ENCODE measurements around a stretch of chr6.

DNA sequence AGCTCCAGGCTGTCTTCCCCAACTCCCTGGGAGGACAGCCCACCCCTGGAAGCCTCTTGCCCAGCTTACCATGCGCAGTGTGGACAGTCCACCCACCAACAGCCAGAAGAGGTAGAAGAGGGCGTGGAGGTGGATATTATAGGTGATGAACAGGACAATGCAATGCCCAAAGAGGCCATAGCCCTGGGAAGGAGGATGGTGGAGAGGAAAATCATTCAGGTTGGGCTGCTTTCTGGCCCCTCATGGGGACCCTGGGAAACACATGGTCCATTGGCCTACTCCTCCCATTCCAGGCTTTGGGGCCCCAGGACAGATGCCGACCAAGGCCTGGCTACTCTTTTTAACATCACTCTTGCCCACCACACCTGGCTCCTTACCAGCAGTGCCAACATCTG is 2.5 kb upstream of the LRRC73 start:
- PRO-cap = no peak
- RRBS, 2 experiments = no CpG with 5 or more reads among the region's 3 CpGs

DNA sequence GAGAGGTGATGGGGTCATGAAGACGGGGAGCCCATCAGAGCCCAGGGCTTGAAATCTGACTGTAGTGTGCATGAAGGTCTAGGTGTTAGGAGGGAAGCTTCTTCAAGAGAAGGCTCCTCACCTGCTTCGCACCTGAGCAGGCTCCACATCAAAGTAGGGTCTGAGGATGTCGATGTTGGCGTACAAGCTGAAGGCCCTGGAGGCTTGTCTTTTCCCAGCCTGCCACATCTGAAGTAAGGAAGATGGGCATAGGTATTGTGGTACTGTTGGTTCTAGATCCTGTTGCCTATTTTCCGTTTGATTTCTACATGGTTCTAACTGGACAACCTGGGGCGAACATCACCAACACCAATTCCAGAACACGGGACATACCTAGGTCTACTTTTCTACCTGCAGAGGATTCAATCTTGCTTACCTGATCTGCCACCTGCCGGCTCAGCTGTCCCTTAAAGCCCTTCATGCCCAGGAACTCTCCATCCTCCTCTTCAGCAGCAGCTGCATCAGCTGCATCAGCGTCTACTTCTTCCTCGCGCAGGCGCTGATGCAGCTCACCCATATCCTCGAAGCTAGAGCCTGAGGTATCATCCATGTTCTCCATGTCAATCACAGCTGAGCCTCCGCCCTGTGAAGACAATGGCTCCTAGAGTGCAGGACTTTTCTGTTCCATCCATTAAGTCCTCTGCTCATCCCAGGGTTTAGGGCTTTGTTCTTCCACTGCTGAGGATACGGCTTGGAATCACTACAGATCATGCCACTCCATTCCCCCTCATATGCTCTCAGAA is 1.1 kb downstream of the YIPF3 start:
- PRO-cap = no peak
- RRBS, 2 experiments = no CpG with 5 or more reads among the region's 15 CpGs

DNA sequence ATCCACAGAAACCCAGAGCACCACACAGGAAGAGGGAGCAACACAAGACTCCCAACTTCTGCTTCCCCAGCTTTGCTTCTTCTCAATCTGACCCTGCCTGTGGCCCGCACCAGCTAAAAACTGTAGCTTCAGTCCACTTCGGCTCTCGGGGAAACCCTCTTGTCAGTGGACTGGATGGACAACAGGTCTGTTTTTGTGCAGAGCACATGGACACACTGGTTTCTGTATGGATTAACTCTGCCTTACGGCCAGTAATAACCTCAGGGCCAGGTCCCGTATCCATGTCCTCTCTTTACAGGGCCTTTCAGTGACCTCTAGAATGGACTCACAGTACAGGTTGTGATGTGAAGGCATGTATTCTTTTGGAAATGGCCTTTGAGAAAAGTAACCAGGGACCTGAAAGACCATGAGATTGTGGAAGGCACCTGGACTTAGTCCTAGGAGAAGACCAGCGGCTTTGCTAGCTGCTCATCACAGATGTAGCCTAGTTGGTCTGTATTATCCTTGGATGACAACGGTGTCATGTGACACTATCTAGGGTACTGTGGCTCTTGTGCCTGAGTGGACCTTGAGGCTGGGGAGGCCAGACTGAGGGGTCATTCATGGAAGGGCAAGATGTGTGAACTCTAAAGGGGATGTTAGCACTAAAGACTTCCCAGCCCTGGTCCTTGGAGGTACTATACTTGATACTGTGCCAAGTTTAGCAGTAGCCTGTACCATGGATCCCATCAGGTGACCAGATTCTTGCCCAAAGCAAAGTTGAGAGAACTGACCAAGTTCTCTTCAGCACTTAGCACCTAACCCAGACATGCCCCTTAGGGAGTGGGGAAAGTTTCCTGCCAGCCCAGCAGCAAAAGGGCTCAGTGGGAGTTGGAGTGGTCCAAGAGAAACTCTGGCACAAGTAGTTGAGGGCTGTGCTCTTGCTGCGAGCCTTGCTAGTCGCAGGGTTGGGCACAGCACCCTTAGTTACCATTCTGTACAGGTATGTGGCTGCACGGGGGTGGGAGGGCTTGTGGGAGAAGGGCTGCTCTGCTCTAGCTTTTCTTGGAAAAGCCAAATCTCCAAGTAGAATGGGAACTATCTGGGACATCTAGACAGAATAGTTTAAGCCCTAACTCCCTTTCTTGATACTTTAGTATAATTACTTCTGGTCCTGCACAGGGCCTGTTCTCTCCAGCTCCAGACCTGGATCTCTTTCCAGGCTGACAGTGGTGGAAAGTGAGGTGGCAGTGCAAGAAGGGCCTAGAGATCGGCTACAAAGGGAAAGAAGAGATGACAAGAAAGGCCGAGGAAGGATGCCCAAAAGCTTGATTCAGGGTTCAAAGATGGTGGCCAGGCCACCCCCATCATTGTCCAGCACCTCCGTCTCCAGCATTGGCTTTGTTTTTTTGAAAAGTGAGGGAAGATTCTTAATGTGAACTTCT is 6.2 kb downstream of the POLR1C start:
- PRO-cap = no peak
- RRBS, 2 experiments = no CpG with 5 or more reads among the region's 13 CpGs

- PRO-cap = no peak
- RRBS, 2 experiments = no CpG with 5 or more reads among the region's 6 CpGs
These were observed 8.4 kb downstream of the GTPBP2 start for GRCh38 chr6:43620405-43621254.

DNA sequence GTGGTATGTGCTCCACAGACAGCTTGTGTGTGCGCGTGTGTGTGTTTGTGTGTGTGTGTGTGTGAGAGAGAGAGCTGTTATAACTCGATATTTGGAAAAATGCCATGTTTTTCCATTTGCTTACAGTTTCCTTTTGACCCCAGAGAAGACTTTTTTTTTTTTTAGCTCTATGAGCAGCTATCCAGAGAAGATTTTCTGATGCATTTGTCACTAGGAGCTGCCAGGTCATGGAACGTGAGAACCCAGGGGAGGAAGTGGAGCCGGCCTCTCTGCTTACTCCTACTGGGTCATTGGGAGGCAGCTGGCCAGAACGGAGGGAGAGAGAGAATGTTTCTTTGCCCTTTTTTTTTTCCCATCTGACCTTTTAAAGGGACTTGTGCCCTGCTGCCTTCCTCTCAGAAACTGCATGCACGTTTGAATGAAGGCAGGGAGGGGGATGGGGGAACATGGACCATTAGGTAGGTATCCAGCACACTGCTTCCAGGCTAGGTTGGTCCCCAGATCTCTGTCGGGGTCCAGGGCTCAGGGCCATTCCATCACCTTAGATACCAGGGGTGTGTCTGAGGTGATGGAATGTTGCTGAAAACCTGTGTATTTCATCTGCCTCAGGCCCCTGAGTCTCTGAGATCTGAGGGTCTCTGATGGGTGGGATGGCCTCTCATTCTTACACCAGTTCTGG is 11.1 kb upstream of the MRPS18A start:
- PRO-cap = no peak
- RRBS, 2 experiments = no CpG with 5 or more reads among the region's 8 CpGs

DNA sequence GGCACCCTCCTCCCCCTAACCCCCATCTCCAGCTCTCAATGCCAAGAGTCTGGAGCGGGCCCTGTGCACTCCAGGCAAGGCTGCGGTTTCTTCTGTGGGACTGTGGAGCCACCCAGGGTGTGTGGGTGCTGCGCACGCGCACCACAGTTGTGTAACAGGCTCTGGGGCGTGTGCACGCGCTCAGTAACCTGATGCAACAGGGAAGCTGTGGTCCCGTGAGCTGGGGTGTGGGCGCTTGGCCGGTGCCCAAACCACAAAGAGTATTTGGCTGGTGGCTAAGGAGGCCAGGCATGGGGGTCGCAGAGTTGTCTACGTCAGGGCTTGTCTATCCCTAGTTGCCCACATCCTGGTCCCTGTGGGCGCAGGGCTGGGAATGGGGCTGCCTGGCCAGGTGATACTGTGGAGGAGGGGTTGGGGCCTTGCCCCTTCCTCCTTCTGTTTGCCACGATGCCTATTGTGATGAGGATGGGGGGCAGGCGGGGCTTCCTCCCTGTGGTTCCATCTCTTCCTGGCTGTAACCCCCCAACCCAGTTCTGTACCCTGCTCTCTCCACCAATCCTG is 37.6 kb upstream of the MRPS18A start:
- PRO-cap = no peak
- RRBS, 2 experiments = no CpG with 5 or more reads among the region's 16 CpGs

- PRO-cap = no peak
- RRBS, 2 experiments = no CpG with 5 or more reads among the region's 11 CpGs
These were observed 526 bp upstream of the VEGFA start for GRCh38 chr6:43769572-43769797.

DNA sequence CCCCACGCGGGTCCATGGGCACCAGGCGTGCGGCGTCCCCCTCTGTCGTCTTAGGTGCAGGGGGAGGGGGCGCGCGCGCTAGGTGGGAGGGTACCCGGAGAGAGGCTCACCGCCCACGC is 1.3 kb downstream of the VEGFA start:
- PRO-cap = no peak
- RRBS, 2 experiments = 1 to 5% methylated on average over 3 of the region's 13 CpGs

DNA sequence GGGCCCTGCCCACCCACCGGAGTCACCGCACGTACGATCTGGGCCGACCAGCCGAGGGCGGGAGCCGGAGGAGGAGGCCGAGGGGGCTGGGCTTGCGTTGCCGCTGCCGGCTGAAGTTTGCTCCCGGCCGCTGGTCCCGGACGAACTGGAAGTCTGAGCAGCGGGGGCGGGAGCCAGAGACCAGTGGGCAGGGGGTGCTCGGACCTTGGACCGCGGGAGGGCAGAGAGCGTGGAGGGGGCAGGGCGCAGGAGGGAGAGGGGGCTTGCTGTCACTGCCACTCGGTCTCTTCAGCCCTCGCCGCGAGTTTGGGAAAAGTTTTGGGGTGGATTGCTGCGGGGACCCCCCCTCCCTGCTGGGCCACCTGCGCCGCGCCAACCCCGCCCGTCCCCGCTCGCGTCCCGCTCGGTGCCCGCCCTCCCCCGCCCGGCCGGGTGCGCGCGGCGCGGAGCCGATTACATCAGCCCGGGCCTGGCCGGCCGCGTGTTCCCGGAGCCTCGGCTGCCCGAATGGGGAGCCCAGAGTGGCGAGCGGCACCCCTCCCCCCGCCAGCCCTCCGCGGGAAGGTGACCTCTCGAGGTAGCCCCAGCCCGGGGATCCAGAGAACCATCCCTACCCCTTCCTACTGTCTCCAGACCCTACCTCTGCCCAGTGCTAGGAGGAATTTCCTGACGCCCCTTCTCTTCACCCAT is 1.7 kb downstream of the VEGFA start:
- PRO-cap = bidirectional peak, plus-strand start at position 115 of the sequence, minus-strand start at position 148 of the sequence; bidirectional peak, plus-strand start at position 456 of the sequence, minus-strand start at position 408 of the sequence
- RRBS, 2 experiments = 2% methylated on average over 12 to 19 of the region's 63 CpGs

DNA sequence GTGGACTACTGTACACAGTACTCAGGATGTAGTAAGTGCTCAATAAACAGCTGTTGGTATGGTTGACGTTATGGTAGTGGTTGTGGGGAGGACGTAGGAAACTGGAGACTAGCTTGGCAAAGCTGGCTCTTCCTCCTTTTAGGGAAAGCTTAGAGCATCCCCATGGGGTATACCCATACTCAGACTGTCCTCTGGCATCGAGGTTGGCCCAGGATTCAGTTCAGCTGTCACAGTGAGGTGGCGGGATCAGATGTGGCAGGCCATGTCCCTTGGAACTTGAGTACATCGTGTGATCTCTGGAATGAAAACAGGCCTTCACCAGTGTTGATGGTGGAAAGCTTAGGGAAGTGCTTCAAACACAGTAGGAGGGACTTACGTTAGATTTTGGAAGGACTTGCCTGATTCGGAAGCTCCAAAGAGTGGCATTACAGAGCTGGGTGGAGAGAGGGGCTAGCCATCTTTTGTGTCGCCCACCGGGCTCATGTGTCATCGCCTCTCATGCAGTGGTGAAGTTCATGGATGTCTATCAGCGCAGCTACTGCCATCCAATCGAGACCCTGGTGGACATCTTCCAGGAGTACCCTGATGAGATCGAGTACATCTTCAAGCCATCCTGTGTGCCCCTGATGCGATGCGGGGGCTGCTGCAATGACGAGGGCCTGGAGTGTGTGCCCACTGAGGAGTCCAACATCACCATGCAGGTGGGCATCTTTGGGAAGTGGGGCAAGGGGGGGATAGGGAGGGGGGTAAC is 7.1 kb downstream of the VEGFA start:
- PRO-cap = no peak
- RRBS, 2 experiments = no CpG with 5 or more reads among the region's 16 CpGs

DNA sequence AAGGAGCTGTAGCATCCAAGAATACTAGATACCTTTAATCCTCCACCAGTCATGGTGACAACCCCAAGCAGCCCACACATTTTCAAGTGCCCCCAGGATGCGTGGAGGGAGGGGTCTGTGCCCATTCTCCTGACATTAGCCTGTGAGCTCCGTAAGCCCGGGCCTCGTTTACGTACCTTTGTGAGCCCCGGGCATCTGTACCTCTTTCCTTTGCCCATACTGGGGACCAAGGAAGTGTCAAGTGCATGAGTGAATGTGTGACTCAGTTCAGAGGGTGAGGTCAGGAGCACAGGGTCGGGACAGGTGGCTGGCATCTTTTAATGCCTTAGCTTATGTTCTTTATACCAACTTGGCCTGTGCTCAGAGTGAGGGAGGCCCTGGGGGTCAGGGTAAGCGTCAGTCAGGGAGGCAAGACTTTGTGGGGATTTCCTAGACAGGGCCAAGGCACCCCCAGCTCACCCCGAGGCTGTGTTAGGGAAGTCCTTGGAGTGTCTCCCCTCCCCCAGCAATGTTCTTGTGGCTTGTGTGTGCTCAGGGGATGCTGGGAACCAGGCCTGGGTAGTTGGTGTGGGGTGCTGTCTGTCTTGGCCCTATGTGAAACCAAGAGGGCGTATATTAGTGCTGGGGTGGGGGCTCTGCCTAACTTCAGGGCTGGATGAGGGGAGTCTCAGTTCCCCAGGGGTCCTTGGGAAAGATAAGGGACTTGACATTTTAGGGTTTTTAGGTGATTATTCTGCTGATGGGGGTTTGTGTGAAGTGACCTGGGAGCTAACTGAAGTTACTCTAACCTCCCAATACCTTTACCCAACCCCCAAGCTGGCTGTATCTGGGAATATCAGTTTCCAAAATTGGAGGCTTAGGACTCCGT is 13.1 kb downstream of the VEGFA start:
- PRO-cap = no peak
- RRBS, 2 experiments = no CpG with 5 or more reads among the region's 11 CpGs

GRCh38 chr6:43786434-43787316 is 16.7 kb downstream of the VEGFA start:
- PRO-cap = no peak
- RRBS, 2 experiments = no CpG with 5 or more reads among the region's 3 CpGs

GRCh38 chr6:43796675-43797800 is 27.0 kb downstream of the VEGFA start:
- PRO-cap = no peak
- RRBS, 2 experiments = no CpG with 5 or more reads among the region's 12 CpGs

- PRO-cap = no peak
- RRBS, 2 experiments = no CpG with 5 or more reads among the region's 6 CpGs
These were observed 167.5 kb downstream of the VEGFA start for GRCh38 chr6:43937405-43937929.

DNA sequence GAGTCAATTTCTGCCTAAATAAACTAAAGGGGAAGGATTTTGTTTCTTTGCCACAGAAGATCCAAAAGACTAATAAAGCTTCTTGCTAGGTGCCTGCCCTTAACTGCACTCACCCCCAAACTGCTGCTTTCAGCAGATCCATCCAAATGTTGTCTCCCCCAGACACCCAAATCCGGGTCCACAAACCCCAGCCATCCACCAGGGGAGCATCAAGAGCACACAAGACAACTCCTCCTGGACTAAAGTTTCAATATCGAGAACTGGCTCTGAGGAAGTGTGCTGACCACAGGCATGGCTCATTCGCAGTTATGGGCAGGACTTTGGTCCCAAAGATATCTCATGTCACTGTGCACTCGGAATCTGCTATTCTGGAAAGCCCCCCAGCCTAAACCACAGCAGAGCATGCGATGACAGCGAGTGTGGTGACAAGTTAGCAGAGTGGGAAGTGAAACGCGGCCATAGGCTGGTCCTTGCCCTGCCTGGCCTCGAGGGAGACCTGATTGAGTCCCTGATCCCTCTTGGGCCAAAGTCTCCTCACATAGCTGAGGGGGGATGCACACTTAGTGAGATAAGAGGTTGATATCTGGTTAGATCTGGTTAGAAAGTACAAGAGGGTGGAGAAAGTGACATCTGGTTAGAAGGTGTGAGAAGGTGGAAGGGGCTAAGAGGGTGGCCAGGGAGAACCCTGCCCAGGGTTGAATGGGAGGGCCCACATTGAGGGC is 149.8 kb downstream of the MRPL14 start:
- PRO-cap = no peak
- RRBS, 2 experiments = no CpG with 5 or more reads among the region's 9 CpGs

GRCh38 chr6:44043598-44044636 is 83.3 kb downstream of the MRPL14 start:
- PRO-cap = no peak
- RRBS, 2 experiments = no CpG with 5 or more reads among the region's 11 CpGs

GRCh38 chr6:44084394-44085192 is 42.7 kb downstream of the MRPL14 start:
- PRO-cap = no peak
- RRBS, 2 experiments = no CpG with 5 or more reads among the region's 9 CpGs

DNA sequence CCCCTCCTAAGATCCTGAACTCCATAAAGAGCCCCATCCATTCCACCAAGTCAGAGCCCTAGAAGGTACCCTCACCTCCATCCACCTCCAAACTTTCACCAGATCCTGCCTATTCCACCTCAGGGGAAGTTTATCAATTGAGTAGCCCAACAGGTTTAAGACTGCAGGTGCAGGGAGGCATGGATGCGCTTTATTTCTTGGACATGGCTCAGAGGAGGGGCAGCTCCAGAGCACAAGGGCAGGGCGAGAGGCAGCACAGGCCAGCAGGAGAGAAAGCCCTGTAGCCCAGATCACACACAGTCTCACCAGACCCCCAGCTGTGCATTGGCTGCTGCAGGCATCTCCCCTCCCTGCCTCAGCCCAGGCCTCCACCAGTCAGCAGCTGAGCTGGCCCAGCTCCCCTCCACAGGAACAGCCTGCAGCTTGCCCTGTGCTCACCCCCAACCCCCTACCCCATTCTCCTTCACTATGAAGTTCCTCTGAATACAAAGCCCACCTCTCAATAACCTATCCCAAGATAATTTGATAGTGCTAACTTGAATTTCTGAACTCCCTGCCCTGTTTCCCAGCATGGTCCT is 24.8 kb downstream of the MRPL14 start:
- PRO-cap = no peak
- RRBS, 2 experiments = no CpG with 5 or more reads among the region's 2 CpGs

- PRO-cap = no peak
- RRBS, 2 experiments = no CpG with 5 or more reads among the region's 5 CpGs
These were observed 11.6 kb downstream of the MRPL14 start for GRCh38 chr6:44115532-44116264.

GRCh38 chr6:44172534-44173305 is 14.1 kb downstream of the CAPN11 start:
- PRO-cap = no peak
- RRBS, 2 experiments = no CpG with 5 or more reads among the region's 12 CpGs

Measured in astrocyte (in vitro differentiated cells and primary cell).